Endodermal cell (in vitro differentiated cells): ENCODE results near the genes RNF149 and IL1RL2.

DNA sequence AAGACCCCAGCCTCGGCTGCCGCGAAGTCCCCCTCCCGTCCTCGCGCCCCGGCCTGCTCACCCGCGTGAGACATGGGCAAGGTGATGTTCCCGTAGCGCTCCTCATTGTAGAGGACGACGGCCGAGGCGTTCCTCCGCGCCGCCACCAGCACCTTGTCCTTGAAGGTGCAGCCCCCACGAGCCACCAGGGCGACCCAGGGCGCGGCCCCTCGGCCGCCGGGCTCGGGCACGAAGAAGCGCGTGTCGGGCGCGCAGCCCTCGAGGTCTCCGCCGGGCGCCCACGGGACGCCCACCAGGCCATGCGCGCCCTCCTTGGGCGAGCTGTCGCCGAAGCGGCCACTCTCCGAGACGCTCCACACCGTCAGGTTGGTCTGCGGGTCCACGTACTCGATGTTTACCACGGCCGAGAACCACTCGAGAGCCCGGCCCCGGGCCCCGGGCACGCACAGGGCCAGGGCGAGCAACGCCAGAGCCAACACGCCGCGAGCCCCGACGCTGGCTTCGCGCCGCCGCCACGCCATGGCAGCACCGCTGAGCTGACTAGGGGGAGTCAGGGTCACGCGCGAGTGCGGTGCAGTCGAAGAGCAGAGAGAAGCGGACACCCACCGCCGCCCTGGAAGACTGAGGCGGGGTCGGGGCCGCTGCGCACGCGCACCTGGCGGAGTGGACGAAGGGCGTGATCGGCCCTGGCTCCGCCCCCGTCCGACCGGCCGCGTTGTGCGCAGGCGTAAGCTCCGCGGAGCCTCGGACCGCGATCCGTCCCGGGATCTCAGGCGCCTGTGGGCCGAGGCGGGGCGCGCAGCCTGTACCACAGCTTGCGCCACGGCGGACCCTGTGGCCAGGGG lies at the start of gene RNF149:
RNF149 (minus strand) TSS at position 634 of the 845 bp plus-strand sequence.
- PRO-cap = unidirectional peak, plus-strand start at position 105 of the sequence; unidirectional peak, minus-strand start at position 368 of the sequence; bidirectional peak, plus-strand start at position 772 of the sequence, minus-strand start at position 623 of the sequence

GRCh38 chr2:101311380-101311801 lies 2.9 kb upstream of the RNF149 start:
- PRO-cap = no peak

- PRO-cap = no peak
These were observed 9.0 kb upstream of the CREG2 start for GRCh38 chr2:101396254-101396700.

GRCh38 chr2:101516953-101517876 lies 42.3 kb upstream of the RFX8 start:
- PRO-cap = no peak

DNA sequence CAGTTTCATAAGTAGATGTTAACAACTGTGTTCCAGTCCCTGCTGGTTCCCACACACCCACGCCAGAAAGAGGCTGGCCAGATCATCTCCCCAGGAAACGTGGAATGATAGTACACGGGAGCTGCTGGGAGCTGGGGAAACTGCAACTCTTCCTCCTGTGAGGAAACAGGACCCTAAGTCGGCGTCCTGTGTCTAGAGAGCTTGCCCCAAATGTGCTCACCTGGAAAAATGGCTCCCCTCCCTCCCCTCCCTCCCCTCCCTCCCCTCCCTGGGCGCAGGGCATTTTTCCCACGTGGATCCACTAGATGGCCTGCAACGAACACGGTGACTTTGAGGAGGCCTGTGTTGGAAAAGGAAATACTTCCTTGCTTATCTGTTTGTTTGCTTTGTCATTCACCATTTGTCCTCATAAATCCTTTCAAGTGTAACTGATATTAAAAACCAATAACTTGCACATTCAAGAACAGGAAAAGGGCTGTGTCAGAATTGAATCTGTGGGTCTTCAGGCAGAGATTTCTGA lies 43.9 kb upstream of the RFX8 start:
- PRO-cap = unidirectional peak, minus-strand start at position 244 of the sequence

GRCh38 chr2:101710482-101711026 lies 13.0 kb downstream of the MAP4K4 start:
- PRO-cap = no peak

GRCh38 chr2:101891133-101892248 lies 100.3 kb upstream of the IL1R2 start:
- PRO-cap = no peak

DNA sequence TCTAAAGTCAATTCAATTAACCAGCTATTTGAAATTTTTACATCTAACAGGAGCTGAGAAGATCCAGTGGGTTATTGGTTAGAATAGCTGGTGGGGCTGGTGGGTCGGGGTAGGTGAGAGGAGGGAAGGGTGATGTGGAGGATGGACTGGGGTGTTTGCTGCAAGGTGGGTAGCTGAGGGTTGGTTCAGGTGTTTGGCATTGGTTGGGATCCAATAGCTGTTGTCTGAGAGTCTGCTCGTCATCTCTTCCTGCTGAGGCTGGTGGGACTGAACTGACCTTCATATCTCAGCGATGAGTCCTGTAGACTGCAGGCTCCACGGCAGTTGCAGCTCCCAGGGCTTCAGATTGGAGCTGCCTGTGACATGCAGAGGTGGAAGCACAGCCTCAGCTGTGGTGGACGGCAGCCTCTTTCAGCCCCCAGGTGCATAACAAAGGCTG lies 4.0 kb upstream of the IL1R2 start:
- PRO-cap = no peak

GRCh38 chr2:101991531-101991709 lies 340 bp upstream of the IL1R2 start:
- PRO-cap = no peak

GRCh38 chr2:102049623-102050541 lies 58.1 kb downstream of the IL1R2 start:
- PRO-cap = no peak

DNA sequence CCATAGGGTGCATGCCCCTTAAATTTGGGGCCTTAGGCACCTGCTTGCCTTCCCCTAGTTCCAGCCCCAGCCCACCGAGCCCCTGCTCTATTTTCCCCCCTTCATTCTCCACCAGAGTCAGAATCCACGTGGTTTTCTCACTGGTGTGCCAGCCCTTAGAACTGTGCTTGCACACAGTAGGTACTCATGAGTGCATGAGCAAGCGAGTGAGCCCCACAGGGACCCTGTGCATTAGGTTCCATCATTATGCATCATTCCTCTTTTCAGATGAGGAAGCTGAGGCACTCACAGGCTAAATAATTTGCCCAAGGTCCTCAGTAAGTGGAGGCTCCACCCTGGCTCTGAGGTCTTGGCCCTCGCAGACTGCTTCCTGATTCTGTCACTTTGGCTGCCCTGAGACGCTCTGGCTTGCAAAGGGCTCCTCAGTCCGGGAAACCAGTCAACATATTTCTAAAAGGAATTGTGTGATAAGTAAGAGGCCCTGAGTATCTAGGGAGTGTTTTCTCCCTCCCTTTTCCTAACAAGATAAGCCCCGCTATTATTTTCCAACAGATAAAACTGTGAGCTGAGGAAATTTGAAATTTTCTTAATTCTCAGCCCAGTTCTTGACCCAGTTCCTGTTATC lies 71.7 kb downstream of the IL1R2 start:
- PRO-cap = no peak

GRCh38 chr2:102069039-102069946 lies 73.3 kb upstream of the IL1R1 start:
- PRO-cap = no peak

DNA sequence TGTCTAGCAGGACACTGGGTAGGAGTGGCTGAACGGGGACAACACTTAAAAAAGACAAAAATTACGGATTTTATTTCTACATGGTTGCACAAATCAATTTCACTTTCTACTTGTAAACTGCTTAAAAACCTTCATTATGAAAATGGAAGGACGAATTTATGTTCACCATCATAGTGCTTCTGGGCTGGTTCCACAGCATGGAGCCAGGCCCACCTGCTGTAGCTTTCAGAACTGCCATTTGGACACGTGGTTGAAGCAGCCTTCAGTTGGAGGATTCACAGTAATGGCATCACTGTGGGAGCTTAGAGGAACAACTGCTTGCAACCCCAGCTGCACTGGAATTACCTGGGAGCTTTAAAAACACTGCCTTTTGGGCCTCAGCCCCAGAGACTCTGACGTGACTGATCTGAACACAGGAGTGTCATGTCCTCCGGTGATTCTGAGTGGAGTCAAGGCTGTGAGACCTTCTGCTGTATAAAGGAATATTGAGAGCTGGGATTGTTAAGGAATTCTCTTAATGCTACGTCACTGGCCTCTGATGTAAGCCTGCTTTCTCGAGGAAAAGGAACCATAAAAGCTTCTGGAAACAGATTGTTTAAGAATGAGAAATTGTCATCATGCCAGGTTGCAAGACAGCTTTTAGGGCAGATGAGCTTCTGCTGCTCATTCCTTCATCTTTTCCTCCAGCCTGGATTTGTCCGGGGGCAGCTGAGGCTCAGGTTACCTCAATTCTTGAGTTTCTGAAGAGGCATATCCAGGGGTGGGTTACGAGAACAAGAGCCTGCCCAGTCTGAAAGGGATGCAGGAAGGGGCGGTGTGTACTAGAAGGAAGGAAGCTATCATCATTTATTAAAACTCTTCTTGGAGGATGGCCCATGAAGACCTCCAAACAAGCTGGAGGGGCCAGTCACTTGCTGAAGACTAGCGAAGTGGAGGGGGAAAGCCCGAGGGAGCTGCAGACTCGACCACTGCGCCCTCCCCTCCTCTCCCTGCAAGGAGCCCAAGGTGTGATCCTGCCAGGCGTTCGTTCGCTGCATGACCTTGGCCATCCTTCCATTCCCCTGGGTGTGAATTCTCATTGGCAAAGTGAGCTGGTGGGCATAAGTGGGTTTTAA lies 1.3 kb upstream of the IL1R1 start:
- PRO-cap = no peak

DNA sequence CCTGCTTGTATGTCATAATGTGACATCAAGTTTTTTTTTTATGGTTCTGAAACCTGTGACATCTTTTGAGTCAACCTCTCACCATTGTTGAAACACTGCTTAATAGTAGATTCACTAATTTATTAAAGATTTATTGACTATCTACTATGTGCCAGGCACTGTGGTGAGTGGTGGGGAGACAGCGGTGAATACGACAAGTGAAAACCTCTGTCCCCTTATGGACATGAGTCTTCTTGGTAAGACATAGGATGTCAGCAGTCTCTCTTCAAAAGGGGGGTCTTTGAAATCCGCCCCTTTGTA lies 1.8 kb downstream of the IL1R1 start:
- PRO-cap = no peak

- PRO-cap = no peak
These were observed 5.4 kb downstream of the IL1R1 start for GRCh38 chr2:102147869-102148426.

DNA sequence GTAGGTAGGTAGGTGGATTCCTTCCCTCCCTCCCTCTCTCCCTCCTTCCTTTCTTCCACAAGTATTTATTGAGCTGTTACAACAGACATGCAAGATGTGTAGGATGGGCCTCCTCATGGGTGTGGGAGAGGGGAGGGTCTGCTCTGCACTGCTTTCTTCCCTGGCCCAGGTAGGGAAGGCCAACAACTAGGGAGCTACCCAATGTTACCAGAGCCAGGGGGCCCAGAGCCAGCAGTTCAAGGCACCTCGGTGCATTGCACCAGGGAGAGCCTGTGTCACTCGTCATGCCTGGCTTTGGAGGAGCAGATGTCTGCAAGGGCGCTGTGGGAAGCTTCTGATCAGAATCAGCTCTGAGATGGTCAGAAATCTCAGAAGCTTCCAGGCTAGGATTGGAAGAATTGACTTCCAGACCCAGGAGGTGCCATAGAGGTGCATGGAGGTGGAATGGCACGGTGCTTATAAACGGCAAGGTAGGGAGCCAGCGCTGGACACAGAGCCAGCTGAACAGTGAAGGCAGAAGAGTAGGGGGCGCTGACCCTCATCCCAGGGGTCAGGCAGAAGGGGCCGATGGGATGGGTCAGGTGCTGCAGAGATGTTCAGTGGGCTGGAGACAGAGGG lies 9.0 kb downstream of the IL1R1 start:
- PRO-cap = no peak

DNA sequence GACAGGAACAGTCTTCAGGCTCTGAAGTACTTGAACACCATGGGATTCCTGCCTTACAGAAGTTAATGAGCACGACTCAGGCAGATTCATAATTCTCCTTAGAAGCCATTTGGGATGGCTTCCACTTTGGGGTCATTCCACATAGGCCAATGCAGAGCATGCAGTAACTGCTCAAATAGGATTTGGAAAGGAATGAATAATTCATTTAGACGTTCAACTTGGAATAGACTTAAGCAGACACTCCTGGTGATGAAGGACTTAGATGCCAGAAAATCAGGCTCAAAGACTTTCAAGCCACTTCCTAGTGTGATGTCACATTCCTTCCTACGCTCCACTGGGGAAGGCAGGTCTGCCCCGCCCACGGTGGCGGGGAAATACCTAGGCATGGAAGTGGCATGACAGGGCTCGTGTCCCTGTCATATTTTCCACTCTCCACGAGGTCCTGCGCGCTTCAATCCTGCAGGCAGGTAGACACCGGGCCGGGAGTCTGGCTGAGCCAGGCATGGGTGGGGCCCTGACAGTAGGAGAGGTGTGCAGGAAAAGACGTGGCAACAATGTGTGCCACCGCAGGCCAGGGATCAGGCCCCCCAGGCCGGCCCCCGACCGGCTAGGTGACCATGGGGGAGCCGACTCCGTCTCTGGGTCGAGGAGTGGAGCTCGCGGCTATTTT lies at the start of gene IL1RL2:
IL1RL2 (plus strand) TSS at position 404 of the 670 bp plus-strand sequence.
- PRO-cap = no peak

DNA sequence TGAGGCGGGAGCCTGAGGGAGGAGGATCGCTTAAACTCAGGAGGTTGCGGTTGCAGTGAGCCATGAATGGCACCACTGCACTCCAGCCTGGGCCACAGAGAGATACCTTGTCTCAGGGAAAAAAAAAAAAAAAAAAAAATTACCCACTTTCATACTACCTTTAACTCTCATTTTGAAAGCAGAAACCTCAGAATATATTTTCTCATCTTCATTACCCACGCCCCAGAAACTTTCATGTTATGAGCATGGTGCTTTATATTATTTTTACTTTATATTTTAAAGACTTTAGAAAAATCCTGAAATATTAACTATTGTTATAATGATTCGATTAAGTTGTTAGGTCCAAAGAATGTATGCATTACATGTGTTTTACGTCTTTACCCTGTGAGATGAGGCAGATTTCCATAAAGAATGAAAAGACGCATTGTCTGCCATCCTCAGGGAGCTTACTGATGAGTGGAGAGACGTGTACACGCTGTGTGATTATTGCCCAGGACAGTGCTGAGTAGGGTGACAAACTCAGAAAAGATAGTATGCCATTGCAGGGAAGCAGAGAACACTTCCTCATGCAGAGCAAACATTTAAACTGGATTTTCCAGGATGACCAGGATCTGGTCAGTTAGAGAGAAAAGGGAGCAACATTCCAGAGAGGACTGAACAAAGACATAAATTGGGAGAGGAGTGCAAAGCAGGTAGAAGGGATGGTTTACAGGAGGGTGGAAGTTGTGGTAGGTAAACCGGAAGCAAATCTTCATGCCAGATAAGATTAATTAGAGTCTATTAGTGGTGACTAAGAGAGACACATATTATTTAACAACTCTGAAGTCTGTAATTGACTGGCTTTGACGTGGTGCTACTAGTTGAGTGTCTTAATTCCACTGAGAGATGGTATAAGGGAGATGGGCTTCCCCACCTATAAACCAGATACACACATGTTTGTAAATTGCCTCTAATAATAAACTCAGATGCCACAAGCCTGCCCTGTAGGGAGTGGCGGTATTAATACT lies 2.2 kb downstream of the SLC9A2 start:
- PRO-cap = no peak

DNA sequence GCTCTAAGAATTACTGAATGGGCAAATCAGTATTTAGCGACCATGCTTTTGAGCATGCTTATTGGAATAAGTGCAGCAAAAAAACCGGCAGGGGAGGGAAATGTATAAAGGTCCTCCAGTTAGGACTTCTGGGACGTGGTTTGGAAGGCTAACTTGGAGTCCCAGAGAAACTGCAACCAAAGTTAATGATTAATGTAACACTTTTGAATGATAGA lies 890.6 kb upstream of the POU3F3 start:
- PRO-cap = no peak

DNA sequence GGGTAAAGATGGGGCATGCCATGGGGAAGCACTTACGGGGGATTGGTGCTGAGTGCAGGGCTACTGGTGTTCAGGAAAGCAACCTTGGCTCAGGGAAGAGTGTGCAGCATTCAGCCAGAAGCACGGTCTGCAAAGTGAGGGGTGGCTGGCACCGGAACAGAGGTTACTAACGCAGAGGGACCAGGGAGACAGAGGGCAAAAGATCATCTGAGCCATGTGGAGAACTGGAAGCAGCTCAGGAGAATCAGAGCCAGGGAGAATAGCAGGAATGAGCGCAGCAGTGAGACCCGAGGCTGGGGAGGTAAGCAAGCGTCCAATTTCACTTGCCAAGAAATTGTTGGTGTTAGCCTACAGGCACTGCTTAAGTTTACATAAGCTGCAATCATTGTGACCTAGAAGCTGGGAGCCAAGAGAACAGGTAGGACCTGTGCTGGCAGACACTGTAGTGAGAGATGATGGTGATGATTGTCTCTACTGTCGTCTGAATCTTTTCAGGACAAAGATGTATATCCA lies 372.6 kb upstream of the POU3F3 start:
- PRO-cap = no peak